Thyroid gland (tissue), 7 donors: ENCODE measurements around a stretch of chr3.

DNA sequence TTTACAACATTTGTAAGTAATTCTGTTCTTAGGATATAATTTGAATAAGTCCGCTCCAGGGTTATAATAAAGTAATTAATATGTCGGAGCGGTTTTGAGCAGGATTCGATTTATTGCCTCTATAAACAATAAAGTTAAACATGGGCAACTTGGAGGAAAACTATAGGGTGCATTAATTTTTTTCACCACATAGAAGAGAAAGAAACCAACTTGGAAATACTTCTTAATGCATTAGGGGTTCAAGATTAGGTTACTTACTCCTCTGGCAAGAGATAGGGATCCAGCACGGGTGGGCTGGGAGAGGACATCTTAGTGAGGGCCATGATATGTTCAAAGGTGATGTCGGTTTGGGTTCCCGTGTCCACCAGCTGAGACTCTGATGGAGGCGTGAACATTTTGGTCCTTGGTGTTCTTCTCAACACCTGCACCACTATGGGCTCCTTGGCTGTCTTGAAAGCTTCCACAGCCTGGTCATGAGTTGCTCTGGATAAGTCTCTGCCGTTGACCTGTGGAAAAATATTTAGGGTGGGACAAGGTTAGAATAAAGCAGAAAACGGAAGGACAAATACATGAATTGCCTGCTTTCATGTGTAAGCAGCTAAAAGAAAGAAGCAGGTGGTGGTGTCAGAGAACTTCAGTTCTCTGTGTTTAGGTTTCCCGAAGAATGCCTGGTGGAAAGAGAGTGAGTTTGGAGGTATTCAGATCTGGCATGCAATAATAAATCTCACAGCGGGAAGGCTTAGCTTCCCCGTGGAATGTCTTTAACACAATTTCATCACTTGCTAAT is 220.7 kb downstream of the PDZRN3 start:
- PRO-cap, 2 experiments: no peak in any of the 2 experiments
- RAMPAGE, long total RNA, 5 experiments: no peak in any of the 5 experiments

DNA sequence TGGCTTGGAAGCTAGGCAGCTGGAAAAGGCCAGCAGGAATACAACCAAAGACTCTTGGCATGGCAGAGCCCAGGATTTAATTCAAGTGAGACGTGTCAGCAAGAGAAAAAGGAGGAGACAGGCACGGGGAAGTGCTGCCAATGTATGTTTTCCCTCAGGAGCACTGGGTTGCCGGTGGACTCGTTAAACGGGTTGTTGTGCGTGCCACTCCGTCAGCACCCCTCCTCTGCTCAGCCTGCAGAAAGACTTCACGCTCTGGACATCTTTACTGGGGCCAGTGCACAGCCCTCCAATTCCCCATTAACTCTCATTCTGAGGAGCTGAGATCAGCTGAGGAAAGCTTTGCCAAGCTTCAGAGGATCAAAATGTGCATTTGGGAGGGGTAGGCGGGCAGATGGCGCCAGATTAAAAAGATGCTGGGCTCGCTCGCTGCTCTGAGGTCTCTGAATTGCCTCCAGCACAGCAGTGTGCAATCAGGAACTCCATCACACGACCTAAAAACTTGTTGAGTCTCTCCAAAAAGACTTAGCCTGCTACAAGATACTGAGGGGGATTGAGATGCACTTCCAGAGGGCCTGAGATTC is 103.6 kb downstream of the PDZRN3 start:
- PRO-cap, 2 experiments: no peak in any of the 2 experiments
- RAMPAGE, long total RNA, 5 experiments: no peak in any of the 5 experiments

GRCh38 chr3:73608062-73608492 is 16.7 kb downstream of the PDZRN3 start:
- PRO-cap, 2 experiments: no peak in any of the 2 experiments
- RAMPAGE, long total RNA, 5 experiments: no peak in any of the 5 experiments

DNA sequence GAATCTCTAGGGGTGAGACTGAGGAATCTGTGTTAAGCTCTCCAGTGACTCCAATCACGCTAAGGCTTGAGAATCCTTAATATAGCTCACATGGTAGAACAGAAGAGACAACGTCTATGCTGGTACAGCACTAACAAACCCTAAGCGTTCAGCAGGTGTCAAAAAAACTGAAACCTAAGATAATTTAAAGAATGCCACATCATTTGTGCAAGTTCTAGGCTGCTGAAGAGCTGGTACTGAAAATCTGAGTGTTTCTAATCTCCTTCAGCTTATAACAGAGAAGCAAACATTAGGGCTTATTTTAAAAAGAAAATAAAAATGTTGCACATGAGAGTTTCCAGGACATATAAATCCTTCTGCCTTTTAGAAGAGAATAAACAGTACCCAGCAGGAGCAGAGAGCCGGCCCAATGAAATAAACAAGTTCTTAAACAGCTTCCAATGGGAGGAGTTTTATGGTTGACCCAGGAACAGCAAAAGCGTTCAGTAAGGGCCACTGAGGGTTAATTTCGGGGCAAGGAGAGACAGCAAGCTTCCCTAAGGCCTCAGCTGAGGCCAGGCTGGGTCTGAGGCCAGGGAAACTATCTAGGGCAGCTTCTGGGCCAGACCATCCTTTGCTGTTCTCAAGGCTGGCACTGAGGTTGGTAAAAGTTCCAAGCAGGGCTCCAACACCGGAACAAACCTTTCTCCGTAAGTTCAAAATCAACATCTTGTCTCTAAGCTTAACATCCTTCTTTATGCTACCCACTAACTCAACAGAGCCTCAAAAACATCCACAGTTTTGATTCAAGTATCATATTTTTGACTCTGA is 3.4 kb downstream of the PDZRN3 start:
- PRO-cap, 2 experiments: no peak in any of the 2 experiments
- RAMPAGE, long total RNA, 5 experiments: no peak in any of the 5 experiments

DNA sequence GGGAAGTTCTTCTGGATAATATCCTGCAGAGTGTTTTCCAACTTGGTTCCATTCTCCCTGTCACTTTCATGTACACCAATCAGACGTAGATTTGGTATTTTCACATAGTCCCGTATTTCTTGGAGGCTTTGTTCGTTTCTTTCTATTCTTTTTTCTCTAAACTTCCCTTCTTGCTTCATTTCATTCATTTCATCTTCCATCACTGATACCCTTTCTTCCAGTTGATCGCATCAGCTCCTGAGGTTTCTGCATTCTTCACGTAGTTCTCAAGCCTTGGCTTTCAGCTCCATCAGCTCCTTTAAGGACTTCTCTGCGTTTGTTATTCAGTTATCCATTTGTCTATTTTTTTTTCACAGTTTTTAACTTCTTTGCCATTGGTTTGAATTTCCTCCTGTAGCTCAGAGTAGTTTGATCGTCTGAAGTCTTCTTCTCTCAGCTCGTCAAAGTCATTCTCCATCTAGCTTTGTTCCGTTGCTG is 296.5 kb downstream of the CNTN3 start:
- PRO-cap, 2 experiments: no peak in any of the 2 experiments
- RAMPAGE, long total RNA, 5 experiments: no peak in any of the 5 experiments

- PRO-cap, 2 experiments: no peak in any of the 2 experiments
- RAMPAGE, long total RNA, 5 experiments: no peak in any of the 5 experiments
Observed at GRCh38 chr3:74715074-74715426, 100.6 kb upstream of the CNTN3 start.

- PRO-cap, 2 experiments: no peak in any of the 2 experiments
- RAMPAGE, long total RNA, 5 experiments: no peak in any of the 5 experiments
Observed at GRCh38 chr3:75396134-75396737, 267.9 kb upstream of the FRG2C start.

GRCh38 chr3:75575255-75575533 is 88.9 kb upstream of the FRG2C start:
- PRO-cap, 2 experiments: no peak in any of the 2 experiments
- RAMPAGE, long total RNA, 5 experiments: no peak in any of the 5 experiments

DNA sequence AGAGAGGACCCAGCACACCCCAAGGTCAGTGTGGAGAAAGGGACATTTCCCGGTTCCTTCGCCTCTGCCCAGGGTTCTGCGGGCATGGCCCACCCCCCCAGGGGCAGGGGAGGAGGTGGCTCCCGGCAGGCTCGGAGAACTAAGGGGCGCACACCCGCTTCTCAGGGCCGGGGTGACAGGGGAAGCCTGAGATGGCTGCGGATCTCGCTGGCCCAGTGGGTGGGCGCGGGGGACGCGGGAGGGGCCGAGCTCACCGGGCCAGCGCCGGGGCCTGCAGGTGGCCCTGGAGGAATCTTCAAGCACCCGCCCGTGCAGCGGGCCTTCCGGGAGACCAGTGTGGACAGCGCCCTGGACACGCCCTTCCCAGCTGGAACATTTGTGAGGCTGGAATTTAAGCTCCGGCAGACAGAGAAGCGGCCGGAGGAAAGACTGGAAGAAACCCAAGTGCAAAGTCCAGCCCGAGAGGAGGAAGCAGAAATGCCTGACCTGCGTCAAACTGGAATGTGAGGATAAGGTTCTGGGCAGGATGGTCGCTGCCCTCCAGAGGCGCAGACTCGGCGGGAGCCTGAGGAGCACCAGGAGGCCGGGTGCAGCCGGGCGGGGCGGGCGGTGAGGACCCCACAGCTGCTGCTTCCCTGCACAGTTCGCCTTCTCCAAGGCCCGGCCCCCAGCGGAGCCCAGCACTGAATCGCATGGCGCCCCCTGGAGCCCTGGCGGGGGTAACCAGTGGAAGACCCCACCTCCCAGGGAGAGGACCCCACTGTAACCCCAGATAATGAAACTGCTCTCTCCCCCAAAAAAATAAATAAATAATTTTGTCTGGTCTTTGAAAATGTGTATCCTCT is 5.6 kb upstream of the FRG2C start:
- PRO-cap, 2 experiments: peak in 1 of 2 experiments; most common plus-strand start position 404 of the sequence (in 1)
- RAMPAGE, long total RNA, 5 experiments: start-site peak on the minus strand in 2 of 5 experiments, centred at positions 652 to 660 of the sequence, 11 to 24 reads per replicate

GRCh38 chr3:76165157-76165524 is 379.8 kb upstream of the ZNF717 start:
- PRO-cap, 2 experiments: no peak in any of the 2 experiments
- RAMPAGE, long total RNA, 5 experiments: no peak in any of the 5 experiments

DNA sequence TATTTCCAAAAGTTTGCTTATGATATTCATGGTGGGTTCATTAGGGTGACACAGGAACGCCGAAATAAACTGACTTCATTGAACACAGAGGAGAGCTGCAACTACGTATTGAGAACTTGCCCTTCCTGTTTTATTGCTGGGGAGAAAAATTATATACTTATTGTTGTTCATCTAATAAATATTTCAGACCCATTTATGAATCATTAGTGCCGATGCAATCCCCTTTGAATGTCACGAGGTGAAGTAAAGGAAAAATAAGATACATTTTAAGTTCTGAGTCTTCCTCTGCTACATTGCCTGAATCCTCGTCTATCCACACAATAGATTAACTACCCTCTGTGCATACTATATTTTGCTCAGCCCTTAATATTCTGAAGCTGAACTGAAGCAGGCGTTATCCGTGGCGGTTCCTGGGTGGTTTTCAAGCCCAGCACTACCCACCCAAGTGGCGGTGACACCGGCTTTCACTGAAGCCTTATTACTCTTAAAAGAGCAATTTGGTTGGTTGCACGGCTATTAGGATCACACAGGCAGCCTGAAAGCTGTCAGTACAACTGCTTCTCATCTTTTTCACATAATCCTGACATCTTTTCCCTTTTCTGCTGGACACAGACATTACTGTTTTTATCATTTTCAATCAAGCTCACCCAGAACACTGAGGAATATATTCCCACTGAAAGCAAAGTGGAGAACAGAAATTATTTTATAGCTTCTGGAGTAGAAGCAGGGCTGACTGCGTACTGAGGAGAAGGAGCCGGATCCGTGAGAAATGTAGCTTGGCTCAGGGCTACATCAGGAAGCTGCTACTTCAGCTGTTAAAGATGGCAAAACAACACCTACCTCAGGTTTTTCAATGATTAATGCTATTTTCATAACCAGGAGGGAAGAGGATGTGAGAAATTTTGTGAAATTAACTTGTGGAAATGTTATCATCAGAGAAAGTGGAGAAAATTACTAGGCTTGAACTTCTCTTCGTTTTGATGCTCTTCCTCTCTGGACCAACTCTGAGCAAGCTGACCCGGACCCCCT is 525.3 kb upstream of the ZNF717 start:
- PRO-cap, 2 experiments: peak in 2 of 2 experiments; most common plus-strand start position 78 of the sequence (in 2)
- RAMPAGE, long total RNA, 5 experiments: no peak in any of the 5 experiments

GRCh38 chr3:77038133-77038877 is 1.6 kb upstream of the ROBO2 start:
- PRO-cap, 2 experiments: no peak in any of the 2 experiments
- RAMPAGE, long total RNA, 5 experiments: no peak in any of the 5 experiments

DNA sequence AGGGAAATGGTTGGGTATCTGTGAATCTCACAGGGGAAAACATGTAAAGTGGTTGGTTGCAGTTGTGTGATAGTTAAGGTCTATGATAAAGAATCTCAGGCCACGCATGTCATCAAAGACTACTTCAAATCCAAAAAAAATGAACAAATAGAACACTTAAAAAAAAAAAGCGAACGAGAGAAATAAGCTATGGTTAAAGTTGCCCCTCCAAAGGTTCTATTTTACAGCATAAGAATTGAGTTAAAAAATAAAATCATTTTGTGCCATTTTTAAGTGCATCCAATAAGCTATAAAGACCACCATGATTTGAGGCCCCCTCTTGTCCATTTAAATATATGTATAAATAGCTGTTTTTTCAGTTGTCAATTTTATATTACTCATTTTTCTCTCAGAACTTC is 1008.6 kb downstream of the ROBO1 start:
- PRO-cap, 2 experiments: peak in 1 of 2 experiments; most common plus-strand start position 161 of the sequence (in 1)
- RAMPAGE, long total RNA, 5 experiments: no peak in any of the 5 experiments

GRCh38 chr3:78796790-78797281 is 971.0 kb downstream of the ROBO1 start:
- PRO-cap, 2 experiments: no peak in any of the 2 experiments
- RAMPAGE, long total RNA, 5 experiments: no peak in any of the 5 experiments

- PRO-cap, 2 experiments: peak in 2 of 2 experiments; most common plus-strand start chr3:79019102 (in 2); most common minus-strand start chr3:79018791 (in 2)
- RAMPAGE, long total RNA, 5 experiments: no peak in any of the 5 experiments
Observed at GRCh38 chr3:79018396-79019313, 749.1 kb downstream of the ROBO1 start.

DNA sequence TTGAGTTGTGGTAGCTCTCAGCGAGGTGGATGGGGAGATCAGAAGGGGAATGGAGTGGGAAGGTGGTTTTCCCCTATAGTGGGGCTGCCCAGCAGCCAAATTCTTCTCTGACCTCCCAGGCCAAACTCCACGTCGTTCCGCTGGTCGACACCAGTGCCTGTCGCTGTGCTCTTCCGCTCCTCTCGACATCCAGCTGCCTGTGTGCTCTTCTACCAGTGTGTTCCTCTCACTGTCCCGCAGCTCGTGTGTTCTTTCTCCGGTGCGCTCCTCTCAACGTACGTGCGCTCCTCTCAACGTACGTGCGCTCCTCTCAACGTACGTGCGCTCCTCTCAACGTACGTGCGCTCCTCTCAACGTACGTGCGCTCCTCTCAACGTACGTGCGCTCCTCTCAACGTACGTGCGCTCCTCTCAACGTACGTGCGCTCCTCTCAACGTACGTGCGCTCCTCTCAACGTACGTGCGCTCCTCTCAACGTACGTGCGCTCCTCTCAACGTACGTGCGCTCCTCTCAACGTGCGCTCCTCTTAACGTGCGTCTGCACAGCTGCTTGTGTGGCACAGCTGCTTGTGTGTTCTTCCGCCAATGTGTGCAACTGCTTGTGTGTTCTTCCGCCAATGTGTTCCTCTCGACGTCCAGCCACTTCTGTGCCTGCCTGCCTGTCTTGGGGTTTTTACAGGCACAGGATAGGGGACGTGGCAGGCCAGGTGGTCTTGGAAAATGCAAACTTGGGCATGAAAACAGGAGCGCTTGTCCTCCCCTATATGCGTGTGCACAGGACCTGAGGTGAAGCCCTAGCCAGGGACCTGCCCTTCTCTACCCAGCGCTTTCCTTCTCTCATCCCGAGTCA is 991.1 kb downstream of the GBE1 start:
- PRO-cap, 2 experiments: peak in 1 of 2 experiments; most common minus-strand start position 247 of the sequence (in 1)
- RAMPAGE, long total RNA, 5 experiments: start-site peak on the minus strand in 3 of 5 experiments, centred at positions 259 to 289 of the sequence, 9 to 81 reads per replicate

GRCh38 chr3:81531439-81532063 is 229.9 kb downstream of the GBE1 start:
- PRO-cap, 2 experiments: no peak in any of the 2 experiments
- RAMPAGE, long total RNA, 5 experiments: no peak in any of the 5 experiments

- PRO-cap, 2 experiments: no peak in any of the 2 experiments
- RAMPAGE, long total RNA, 5 experiments: no peak in any of the 5 experiments
Observed at GRCh38 chr3:81581061-81581416, 180.4 kb downstream of the GBE1 start.

GRCh38 chr3:81759360-81759838 is 2.0 kb downstream of the GBE1 start:
- PRO-cap, 2 experiments: no peak in any of the 2 experiments
- RAMPAGE, long total RNA, 5 experiments: no peak in any of the 5 experiments

DNA sequence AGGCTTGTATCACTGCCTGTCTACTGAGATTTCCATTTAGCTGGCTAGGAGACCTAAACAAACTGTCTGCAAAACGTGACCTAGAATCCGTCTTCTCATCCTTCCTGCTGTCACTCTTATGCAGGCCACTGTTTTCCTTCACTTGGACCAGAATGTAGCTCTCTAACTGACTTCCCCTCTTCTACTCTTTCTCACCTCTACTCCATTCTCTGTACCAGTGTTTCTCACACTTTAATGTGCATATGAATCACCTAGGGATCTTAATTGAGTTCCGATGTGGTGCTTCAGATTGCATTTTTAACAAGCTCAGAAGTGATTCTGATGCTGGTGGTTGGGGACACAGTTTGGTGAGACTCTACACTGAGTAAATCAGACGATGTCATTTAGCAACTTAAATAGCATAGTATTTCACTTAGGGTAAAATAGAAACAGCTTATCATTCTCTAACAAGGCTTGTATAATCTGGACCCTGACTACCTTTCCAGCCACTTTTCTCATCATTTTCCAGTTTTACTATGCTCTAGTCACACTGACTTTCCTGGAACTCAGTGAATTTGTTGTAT is 1.6 kb upstream of the GBE1 start:
- PRO-cap, 2 experiments: no peak in any of the 2 experiments
- RAMPAGE, long total RNA, 5 experiments: no peak in any of the 5 experiments